Psoas muscle (tissue), 2 donors: ENCODE measurements around a stretch of chr22.

- PRO-cap, 2 experiments, result no peak in any of the 2 experiments
Measured at GRCh38 chr22:43237148-43237797, 50.3 kb upstream of the TTLL12 start.

GRCh38 chr22:43301125-43301757 lies 41.9 kb downstream of the SCUBE1 start:
- PRO-cap, 2 experiments, result no peak in any of the 2 experiments

DNA sequence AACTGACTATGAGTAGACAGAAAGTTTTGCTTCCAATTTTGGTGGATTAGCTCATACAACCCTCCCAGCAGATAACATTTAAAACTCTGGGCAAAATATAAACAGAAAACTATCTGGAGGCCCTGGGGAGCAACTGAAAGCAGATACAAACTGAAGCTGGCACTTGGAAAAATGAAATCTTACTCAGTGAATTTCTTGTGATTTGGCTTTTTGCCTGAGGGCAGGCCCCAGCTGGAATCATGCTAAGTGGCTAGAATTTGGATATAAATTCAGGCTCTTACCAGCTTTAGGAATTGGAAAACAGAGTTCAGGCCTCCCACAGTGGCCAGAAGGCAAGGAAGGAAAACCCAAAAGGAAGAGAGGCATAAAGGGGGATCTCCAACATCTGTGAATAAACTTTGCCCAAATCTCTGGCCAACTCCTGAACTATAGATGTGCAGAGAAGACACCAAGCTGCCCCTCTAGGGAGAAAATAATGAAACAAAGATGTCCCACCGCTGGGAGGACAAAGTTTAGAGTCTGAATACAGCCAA lies 85.7 kb downstream of the EFCAB6 start:
- PRO-cap, 2 experiments, result no peak in any of the 2 experiments

GRCh38 chr22:43826704-43827260 lies 14.7 kb upstream of the EFCAB6 start:
- PRO-cap, 2 experiments, result no peak in any of the 2 experiments

DNA sequence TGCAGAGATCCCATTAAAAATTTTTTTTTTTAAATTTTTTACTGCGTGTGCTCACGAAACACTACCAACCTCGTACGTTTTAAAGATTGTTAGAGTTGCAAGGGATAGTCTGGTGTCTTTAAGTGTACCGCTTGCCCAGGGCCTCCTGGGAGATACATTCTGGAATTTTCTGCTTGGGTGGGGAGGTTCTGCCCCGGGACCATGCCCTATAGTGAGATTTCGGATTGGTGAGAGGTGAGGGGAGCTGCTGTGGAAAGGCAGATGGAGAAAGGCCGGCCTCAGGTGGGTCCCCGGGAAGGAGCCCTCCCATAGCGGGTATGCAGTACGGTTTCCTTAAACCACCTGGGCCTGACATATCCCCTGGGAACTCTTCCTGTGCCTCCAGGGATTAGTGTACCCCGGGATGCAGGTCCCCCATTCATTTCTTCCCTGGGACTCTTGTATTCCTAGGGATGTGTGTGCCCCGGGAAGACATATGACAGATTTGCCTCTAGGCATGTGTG lies 897 bp downstream of the PARVB start:
- PRO-cap, 2 experiments, result no peak in any of the 2 experiments

DNA sequence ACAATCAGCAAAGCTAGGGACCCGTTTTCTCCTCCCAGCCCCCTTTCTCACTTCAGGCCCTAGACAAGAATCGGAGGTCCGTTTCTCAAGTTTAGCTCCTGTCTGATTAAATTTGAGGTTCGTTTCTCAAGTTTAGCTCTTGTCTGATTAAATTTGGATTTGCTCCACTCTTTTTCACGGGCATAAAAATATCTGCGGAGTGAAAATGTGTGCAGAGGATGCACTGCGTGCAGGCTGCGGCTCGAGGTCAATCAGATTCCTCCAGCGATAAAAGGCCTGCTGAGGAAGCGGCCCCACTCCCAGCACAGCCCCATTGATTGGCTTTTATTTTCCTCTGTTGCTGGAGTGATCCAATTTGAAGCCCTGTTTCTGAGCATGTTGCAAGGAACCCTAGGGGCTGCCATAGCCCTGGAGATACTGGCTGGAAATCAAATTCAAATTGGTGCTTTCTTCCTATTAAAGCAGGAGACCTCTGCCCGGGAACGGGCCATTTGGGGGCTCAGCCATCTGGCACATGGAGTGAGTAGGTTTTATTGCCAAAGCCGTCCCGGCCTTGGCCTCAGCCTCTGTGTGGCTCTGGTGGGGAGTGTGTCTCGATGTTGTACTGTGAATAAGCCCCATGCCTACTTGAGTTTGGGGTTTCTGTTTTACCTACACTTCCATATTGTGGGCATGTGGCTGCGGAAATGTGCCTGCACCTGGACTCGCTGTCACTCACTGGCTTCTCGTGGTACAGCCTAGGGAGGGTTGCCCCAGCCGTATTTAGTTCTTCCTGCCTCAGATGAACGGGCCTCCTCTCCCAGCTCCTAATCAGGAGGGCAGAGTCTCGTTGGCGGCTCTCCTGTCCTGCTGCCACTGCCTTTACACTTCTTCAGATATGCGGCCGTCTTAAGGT lies 25.4 kb downstream of the PARVB start:
- PRO-cap, 2 experiments, result no peak in any of the 2 experiments

DNA sequence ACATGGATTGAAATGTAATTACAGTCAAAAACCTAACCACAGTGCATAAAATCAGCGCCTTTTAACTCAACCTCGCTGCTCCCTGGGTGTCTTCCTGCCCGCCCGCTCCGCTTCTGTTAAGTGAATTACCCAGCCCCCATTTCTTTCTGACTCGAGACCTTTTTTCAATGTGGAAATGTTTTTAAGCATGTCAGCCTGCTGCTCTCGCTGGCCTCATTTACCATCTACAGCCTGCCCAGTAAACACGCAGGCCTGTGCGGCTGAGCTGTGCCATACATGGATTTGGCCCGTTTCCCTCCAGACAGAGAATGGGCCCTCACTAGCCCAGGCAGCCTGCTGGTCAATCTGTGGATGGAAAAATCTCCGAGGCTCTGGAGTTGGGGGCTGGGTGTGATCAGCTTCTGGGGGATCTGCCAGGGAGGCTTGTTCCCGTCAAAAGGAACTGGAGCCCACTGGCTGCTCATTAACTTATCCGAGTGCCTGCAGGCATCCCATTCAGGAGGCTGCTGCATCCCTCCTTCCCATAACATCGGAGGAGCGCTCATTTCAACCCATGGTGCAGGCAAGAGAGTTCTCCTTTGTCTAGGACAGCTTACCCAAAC lies 32.6 kb upstream of the PARVG start:
- PRO-cap, 2 experiments, result no peak in any of the 2 experiments

DNA sequence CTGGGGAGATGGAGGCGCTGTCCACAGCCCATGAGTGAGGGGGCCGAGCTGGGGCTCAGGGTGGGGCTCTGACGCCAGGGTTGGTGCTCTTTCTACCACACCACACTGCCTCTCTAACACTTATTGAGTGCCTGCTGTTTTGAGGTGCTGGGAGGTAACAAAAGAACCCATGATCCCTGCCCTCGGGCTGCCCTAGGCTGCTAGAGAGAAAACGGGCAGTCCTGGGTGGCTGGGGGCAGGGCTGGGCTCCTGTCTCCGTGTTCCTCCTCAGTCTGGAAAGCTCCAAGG lies 7.2 kb downstream of the PARVG start:
- PRO-cap, 2 experiments, result no peak in any of the 2 experiments

DNA sequence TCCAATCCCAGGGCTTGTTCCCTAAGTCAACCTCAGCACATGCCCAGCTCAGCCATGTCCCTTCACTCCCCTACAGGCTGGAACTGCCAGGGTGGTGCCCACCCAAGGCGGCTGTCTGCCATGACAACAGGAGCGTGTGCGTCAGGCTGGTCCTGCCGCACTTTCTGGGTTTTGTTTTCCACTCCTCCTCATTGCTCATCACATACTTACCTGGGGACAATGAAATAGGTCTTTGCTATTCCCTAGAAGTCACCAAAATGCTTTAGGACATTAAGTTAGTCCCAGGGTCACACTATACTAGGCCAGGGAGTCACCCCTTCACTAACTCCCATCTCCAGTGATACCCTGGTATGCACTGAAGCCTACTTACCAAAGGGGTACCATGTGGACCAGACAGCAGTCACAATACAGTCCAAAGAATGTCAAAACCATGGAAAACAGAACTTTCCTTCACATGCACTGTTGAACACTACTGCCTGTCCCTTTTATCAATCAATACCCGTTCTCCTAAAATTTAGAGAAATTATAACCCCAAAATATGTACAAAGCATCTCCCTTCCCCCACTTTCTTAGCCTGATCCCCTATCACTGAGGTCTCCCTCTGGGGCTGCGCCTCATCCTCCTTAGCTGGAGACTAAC lies 4.2 kb downstream of the RTL6 start:
- PRO-cap, 2 experiments, result no peak in any of the 2 experiments

DNA sequence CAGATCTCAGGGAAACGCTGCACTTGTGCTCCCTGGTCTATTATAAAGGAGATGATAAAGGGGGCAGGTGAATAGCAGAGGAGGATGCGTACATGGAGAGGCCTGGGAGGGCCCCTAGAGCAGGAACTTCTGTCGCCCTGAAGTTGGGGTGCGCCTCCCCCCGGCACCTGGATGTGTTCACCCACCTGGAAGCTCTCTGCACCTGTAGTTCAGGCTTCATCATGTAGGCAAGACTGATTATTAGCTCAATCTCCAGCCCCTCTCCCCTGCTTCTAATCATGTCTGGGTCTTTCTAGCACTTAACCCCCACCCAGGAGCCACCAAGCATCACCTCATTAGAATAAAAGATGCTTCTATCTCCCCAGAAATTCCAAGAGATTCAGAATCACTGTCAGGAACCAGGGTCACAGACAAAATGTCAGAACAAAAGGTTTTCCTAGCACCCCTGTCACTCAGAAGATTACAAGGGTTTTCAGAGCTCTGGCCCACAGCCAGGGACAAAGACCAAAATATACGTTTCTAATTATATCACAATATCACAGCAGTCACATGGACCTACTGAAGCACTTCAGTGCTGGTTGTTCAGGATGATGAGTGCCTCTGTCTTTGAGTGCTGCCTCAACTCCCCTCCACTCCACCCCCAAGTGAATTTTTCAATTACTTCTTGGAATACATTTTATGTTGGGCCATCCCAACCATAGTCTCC lies 21.7 kb upstream of the RTL6 start:
- PRO-cap, 2 experiments, result no peak in any of the 2 experiments

- PRO-cap, 2 experiments, result no peak in any of the 2 experiments
Measured at GRCh38 chr22:44663900-44664726, 37.9 kb upstream of the PRR5 start.

- PRO-cap, 2 experiments, result no peak in any of the 2 experiments
Measured at GRCh38 chr22:44701820-44702143, 222 bp upstream of the PRR5 start.

- PRO-cap, 2 experiments, result no peak in any of the 2 experiments
Measured at GRCh38 chr22:44736254-44736616, 16.1 kb upstream of the ARHGAP8 start.

GRCh38 chr22:44755456-44755807 lies 3.1 kb downstream of the ARHGAP8 start:
- PRO-cap, 2 experiments, result no peak in any of the 2 experiments

DNA sequence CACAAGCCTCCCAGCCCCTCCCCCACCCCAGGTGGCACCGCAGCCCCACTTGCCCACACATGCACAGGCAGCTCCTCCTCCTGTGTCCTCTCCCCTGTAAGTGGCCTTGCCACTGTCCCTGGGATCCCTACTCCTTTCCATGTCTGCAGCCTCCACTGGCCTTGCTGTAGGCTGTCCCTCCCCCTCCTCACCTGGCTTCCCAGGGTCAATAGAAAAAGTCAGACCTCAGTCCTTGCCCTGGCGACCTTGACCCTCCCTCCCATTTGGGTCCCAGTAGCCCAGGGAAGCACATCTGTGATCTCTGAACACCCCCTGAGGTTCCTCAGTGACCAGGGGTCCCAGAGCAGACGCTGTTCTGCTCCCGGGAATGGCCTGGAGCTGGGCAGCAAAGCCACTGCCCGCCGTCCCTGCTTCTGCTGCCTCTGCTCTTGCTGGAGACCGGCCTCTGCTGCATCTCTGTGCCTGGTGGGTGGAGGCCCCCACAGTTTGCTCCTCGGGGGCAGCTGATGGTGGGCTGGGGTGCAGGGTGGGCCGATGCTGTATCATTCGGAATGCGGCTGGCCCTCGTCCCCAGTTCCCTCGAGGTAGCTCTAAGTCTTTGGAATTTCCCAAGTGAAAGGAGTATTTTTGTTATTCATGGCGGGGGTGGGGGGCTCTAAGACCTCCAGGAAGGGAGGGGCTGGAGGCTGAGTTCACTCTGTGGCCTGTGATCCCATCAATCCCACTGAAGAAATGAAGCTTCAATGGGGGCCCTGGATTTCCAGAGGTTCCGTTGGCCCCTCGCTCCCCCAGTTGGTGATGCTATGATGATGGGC lies 43.7 kb downstream of the ARHGAP8 start:
- PRO-cap, 2 experiments, result no peak in any of the 2 experiments

DNA sequence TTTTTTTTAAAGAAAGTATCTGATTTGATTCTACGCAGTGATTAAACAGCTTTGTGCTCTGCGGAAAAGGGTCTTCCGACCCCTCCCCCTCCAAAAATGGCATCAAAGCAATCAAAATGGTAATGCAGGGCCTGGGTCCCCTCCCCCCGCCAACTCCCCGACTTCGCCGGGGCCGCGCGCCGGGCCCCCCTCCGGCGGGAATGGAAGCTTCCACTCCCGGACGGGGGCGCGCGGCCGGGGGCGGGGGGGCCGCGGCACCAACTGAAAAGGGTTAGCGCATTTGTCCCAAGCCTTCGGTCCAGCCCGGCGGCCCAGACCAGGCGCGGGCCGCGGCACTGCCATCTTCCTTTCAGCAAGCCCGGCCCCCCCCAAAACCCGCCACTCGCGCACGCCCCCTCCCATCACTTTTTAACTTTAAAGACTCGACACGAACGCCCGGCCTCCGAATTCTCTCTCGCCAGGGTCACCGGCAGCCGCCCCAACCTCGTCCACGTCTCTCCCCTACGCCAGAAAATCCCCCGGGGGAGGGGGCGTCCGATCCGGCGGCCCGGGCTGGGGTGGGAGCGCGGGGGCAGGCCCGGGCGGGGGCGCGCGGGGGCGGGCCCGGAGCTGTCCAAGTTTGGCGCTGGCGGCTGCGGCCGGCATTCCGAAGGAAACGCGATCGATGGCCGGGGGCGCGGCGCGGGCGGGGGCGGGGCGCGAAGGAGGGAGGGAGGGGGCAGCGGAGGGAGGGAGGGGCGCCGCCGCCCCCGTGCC lies 2.8 kb downstream of the PHF21B start:
- PRO-cap, 2 experiments, result no peak in any of the 2 experiments

GRCh38 chr22:45035975-45036600 lies 26.3 kb upstream of the PHF21B start:
- PRO-cap, 2 experiments, result no peak in any of the 2 experiments

DNA sequence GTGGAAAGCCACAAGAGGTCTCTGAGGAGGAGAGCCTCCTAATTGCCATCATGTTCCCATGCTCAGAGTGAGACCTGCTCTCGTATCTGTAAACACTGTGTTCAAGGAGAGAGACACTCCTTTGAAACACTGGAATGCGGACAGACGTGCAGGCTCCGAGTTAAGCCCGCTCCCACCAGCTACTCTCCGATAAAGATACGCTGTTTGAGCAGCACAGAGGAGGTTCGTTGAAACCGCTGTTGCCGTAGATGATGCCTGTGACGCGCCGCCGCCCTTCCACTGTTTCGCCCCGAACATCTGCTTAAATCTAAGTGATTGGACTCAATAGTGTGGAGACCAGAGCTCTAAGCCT lies 25.1 kb downstream of the NUP50 start:
- PRO-cap, 2 experiments, result no peak in any of the 2 experiments

DNA sequence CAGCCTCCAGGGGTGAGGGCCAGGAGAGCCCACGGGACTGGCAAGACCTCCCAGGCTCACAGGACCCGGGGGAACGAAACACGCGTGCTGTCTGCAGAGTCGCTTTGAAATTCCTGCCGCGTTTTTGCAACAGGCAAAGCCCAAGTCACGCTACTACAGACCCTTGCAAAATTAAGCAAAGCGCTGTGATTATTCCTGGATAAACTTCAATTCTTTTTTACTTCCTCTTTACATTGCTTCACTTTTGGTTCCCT lies 27.3 kb downstream of the KIAA0930 start:
- PRO-cap, 2 experiments, result no peak in any of the 2 experiments

DNA sequence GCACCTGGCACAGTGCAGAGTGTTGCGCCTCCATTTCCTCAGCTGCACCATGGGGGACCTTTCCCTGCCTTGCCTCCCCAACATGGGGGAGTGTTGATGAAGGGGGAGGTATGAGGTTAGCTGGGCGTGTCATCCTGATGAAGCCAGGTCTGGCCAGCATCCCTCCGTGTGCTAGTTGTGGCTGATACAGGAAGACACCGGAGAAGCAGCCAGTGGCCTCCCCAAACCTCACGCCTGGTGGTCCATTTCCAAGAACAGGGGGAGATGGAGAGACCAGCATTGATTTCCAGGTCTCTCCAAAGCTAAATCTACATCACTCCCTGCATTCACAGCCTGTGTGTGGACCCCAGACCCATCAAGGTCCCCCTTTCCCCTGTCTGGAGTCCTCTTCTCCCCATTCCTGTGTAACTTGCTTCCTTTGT lies 733 bp upstream of the KIAA0930 start:
- PRO-cap, 2 experiments, result no peak in any of the 2 experiments